ENCODE measurements around the genes SLC25A14, STK26, GPC3 and SMIM10.

DNA sequence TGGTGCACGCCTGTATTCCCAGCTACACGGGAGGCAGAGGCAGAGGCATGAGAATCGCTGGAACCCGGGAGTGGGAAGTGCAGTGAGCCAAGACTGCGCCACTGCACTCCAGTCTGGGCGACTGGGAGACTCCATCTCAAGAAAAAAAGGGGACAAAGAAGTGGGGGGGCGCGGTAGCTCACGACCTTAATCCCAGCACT, 12.3 kb downstream of the ZNF280C start:
- PRO-cap, 2 experiments: no peak in any of the 2 experiments

DNA sequence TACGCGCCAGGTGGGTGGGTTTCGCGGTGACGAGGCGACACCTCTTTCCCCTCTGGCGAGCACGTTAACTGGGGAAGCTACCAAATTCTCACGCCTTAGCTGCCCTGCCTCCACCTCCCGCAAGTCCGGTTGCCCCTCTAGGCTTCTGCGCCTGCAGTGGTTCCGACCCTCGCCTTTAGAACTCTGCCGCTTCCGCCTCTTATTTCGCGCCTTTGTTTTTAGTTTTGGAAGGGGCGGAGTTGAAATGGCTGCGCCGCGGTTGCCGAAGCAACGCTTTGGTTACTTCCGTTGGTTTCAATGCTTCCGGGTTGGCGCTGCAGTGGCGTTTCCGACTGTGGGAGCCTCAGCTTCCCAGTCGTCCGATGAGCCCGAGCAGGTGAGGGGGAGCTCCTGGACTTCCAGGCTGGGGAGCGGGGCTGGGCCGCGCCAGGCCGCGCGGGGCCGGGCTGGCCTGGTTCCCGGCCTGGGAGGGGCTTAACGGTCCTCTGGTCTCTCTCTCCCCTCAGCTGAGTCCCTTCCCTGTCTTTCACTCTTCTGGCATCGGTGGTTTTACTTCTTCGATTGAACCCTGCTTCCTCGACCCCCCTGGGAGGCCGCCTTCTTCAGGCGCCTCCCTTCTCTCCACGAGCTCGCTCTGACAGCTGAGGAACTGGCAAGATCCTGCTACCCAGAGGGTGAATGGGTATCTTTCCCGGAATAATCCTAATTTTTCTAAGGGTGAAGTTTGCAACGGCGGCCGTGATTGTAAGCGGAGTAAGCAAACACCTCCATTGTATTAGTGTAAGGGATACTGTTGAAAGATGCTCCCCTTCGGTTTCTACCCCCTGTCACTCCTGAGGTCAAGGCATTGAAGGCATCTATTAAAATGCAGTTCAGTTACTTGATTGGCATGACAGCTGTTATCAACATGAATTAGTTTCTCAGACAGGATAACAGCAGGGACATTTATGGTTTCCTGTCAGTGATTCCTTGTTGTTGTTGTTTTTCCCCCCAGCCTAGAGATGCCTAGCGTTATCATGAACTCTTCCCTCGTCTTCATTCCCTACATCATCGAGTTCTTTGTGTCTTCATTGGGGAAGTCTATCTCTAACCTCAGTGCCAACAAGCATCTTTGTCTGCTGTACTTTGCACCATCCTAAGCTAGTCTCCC, at the start of gene SLC25A14:
Gene SLC25A14, plus strand, starts transcription at position 319 of the 1,150 bp plus-strand sequence.
- PRO-cap, 2 experiments: peak in 2 of 2 experiments; most common plus-strand start position 354 of the sequence (in 2); most common minus-strand start position 185 of the sequence (in 2)

- PRO-cap, 2 experiments: no peak in any of the 2 experiments
These were observed 75.4 kb downstream of the ENOX2 start for GRCh38 chrX:130827531-130827989.

GRCh38 chrX:131157569-131158169, 99.5 kb downstream of the ARHGAP36 start:
- PRO-cap, 2 experiments: no peak in any of the 2 experiments

GRCh38 chrX:131704217-131704905, 160.5 kb downstream of the OR13H1 start:
- PRO-cap, 2 experiments: peak in 1 of 2 experiments; most common minus-strand start chrX:131704626 (in 1)

DNA sequence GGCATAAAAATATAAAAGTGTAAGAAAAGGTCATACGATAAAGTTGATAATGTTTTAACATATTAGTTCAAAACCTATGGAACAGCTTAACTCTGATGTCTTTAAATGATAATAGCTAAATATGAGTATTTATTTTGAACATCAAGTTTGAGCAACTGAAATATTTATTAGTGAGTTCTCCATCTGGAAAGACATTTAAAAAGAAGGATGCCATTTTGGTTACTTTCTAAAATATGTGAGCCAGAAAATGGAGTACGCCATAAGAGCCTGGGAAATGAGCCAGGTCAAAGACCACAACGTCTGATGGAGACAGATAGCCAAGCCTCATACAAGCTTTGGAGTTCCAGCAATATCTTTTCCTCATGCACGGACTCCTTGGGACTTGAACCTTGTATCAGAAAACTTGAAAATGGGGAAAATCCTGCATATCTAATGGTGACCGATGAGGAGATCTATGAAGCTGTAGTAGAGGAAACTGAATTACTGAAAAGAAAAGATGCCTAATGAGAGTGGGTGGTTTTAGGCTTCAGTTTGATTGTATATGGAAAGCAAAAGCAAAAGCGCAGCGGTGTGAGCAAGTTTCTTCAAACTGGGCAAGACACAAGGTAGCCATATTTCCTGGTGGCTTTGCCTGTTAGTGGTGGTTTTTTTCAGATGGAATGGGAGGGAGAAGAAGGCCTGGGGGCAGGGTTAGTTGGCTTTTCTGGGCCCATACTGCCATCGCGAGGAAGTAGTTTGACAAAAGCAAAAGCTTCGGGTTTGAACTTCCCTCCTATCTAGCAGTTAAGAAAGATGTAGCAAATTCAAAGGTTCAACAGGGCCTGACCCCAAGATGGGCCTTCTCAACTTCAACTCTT, 210.2 kb upstream of the STK26 start:
- PRO-cap, 2 experiments: no peak in any of the 2 experiments

GRCh38 chrX:131831045-131831441, 192.1 kb upstream of the STK26 start:
- PRO-cap, 2 experiments: peak in 1 of 2 experiments; most common plus-strand start chrX:131831089 (in 1)

DNA sequence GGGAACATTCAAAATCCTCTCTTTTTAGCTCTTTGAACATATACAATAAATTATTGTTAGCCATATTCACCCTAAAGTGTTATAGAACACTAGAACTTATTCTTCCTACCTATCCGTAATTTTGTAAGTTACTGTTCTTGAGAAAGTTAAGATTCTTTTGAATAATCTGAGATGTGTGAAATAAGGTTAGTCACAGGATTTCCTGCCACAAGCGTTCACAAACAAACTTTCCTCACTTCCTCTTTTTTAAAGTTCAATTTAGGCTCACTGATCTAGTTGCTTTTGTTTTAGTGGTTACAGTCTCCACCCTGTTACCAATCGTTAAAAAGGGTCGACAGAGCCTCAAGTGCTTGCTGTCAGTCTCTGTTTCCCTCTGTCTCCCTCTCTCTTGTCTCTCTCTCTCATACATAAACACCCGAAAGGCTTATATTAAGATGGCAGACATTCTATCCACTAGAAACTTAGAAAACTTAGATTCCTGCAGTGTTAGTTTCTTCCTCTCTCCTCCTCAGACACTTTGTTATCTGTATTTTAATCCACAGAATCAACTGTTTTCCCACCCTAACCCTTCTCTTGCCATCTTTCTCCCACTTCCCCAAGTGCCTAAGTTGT, 35.8 kb upstream of the STK26 start:
- PRO-cap, 2 experiments: no peak in any of the 2 experiments

- PRO-cap, 2 experiments: peak in 2 of 2 experiments; most common plus-strand start chrX:132023302 (in 2); most common minus-strand start chrX:132023140 (in 2)
These were observed at the start of gene STK26 for GRCh38 chrX:132022645-132023423. STK26 (plus strand) TSS chrX:132023302.

DNA sequence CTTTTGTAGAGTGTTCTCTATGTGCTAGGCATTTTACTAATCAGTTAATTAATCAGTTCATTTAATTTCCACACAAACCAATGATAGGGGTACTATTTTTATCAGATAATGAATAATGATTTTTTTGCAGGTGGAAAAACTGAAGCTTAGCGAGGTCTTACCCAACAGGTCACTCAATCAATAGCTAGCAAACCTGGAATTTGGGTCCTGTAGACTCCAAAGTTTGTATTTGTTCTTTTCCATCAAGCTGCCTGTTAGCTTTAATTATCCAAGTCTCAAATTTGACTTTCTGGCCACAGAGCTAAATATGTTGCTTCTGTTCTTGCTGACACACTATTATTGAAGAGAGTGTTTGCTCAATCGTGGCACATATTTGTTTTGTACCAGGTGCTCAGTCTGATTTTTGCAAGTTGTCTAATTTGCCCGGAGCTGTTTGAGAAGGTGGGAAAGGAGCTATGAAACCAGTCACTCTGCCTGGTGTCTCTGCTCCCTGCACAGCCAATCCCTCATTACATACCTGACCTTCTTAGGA, 41.7 kb upstream of the FRMD7 start:
- PRO-cap, 2 experiments: no peak in any of the 2 experiments

DNA sequence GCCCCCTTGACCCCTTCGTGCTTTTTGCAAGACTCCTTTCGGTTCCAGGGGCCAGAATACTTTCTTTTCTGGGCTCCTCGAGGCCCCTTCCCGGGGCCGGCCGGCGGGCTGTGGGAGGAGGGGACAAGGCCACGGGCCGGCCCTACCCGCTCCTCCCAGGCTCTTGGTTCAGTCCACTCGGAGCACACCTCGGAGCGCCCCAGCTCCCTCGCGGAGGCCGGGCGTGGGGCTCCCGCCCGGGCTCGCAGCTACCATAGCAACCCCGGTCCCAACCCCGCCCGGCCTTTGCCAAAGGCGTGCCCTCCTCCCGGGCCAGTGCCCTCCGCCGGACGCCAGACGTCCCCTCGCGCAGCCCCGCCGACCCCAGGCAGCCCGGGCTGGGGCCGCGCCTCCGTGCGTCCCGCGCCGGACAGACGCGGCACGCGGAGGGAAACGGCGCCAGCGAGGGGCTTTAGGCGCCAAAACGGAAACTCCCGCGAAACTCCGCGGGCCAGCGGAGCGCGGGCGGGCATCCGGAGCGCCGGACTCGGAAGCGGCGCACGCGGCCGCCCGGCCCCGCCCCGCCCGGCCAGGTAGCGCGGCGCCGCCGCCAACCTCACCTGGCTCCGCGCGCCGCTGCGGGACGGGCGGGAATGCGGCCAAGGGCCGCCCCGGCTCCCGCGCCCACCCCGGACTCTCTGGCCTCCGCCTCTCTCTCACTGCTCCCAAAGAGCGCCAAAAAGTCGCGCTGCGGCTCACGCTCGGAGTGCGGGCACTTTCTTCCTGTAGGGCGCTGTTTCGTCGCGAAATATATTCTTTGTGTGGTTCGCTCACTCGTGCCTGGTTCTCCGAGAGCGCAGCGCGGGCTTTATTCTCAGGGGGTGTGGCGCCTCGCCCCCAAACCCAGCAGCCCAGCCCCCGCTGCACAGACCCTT, 634 bp upstream of the MBNL3 start:
- PRO-cap, 2 experiments: peak in 2 of 2 experiments; most common plus-strand start position 171 of the sequence (in 2); most common minus-strand start position 566 of the sequence (in 2)

- PRO-cap, 2 experiments: no peak in any of the 2 experiments
These were observed 51.2 kb upstream of the HS6ST2 start for GRCh38 chrX:133009572-133010167.

DNA sequence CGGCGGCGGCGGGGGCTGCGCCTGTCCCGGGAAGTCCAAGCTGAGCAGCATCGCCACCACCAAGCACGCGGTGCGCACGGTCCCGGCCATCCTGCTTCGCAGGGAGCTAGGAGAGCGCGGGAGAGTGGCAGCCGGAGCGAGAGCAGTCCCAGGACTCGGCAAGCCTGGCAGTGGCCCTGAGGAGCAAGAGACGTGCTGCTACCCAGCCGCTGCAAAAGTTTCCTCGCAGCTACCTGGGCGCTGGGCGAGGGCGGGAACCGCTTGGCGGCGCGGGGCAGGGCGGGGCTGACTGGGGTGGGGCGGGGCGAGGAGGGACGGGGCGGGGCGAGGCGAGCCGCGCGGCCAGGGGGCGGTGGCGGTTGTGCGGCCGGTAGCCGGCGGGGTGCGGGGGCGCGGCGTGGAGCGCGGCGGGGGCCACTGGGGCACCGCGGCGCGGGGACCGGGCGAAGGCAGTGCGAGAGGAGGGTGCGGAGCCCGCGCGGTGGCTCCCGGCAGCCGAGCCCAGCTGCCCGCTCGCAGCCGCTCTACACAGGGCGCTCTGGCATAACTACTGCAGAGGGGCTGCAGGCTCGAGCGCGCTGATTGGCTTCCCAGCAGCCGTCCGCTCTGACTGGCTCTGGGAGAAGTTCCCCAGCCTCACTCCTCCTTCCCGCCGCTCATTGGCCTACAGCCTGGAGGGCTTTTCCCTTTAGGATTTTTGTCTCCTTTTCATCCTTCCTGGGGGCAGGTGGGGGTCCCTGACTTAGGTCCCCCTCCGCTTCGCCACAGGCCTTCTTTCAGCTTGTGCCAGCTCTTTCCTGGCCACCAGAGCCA, at the start of gene GPC3:
Gene GPC3, minus strand, starts transcription at position 235 of the 813 bp plus-strand sequence.
- PRO-cap, 2 experiments: no peak in any of the 2 experiments

DNA sequence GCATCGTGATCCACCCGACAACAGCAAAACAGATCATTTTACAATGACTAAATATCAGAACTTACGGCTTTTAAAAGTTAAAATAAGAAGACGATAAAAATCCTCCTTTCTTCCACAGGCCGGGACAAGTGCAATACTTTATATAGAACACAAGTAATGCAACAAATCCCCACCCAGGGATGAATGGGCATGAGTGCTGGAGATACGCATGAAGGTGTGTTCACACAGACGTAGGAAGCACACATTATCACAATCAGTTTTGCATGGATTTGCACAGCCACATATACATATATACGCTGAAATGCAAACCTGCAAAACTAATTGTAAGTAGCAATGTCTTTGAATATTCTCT, 67.6 kb upstream of the CCDC160 start:
- PRO-cap, 2 experiments: no peak in any of the 2 experiments

- PRO-cap, 2 experiments: no peak in any of the 2 experiments
These were observed 62.1 kb upstream of the CCDC160 start for GRCh38 chrX:134174891-134175279.

DNA sequence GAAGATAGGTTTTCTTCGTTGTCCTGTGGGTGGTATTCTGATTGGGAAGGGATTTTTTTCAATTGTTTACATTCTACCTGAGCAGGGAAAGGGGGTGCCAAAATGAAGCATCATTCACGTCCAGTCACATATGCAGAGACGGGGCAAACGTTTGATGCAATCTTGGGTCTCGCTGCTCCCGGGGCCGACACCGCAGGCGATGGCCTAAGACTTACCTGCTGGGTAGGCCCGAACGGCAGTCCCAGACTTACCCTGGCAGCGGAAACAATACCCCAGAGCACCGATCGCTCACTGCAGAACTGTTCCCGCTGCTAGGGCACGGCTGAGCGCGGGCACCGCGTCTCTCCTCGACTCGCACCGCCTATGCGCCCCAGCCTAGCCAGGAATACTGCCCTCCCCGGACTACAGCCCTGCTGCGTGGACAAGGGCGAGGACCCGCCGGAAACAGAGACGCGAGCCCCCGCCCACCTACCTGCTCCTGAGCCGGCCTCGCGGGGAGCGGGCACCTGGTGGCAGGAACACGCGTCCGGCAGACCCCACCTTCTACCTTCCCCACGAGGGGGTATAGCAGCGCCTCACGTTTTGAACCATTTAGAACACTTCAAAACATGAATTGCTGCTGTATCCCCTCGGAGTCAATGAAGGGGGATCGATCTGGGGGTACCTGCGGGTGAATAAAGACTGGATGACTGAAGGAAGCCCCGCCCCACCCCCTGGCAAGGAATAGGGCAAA, 86.3 kb downstream of the HPRT1 start:
- PRO-cap, 2 experiments: no peak in any of the 2 experiments

GRCh38 chrX:134621843-134622737, 36.2 kb downstream of the PLAC1 start:
- PRO-cap, 2 experiments: no peak in any of the 2 experiments

GRCh38 chrX:134990614-134991581, at the start of gene SMIM10:
SMIM10 (plus strand) TSS chrX:134990991.
- PRO-cap, 2 experiments: no peak in any of the 2 experiments

DNA sequence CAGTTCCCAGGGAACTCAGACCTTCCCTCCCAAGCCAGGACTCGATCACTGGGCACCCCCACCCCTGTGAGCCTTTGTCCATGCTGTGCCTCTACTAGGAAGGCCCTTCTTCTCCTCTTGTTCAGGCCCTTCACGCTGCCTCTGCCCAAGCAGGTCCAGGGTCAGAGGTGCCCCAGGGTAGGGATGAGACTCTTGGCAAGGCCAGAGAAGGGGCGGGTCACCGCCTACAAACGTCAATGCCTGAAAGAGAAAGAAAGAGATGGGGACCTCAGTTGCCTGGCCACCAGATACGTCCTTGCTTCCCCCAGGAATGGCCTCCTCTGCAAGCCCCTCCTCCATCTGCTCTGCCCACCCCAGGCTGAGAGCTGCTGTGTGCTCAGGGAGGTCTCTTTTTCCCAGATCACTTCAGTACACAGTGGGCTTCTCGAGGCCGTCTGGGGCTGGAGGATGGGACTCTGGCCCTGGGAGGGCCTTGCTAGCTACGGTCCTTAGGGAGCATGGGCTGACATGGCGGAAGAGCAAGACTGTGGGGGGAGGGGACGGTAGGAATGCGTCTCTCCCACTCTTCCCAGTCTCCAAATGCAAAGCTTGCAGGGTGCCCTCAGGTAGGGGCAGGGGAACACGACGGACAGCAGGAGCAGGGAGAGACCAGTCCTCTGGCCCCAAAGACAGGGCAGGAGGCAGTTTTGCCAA, 1.5 kb downstream of the SMIM10L2B start:
- PRO-cap, 2 experiments: no peak in any of the 2 experiments

DNA sequence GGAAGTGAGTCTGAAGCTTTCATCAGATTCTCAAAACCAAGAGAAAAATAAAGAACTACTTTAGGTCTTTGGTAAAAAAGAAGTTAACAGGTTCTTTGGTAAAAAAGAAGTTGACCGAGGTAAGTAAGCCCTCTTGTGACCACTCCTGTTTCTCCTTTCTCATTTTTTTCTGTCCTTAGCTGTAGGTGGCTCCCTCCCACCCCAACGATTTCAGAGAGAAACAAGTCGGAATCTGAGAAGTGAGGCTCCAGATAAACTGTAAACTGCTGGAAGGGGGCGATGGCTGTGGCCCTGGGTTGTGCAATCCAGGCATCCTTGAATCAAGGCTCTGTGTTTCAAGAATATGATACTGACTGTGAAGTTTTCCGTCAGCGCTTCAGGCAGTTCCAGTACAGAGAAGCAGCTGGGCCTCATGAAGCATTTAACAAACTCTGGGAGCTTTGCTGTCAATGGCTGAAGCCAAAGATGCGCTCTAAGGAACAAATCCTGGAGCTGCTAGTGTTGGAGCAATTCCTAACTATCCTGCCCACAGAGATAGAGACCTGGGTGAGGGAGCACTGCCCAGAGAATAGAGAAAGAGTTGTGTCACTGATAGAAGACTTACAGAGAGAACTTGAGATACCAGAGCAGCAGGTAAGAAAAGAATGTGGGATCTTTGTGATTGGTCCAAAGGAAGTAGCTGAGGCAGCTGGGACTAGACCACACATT, 2.4 kb downstream of the ZNF449 start:
- PRO-cap, 2 experiments: no peak in any of the 2 experiments

Measured in Colon Carcinoma Metastatic in the Brain (tissue), 2 donors.